ENCODE data around the gene STRA8.

DNA sequence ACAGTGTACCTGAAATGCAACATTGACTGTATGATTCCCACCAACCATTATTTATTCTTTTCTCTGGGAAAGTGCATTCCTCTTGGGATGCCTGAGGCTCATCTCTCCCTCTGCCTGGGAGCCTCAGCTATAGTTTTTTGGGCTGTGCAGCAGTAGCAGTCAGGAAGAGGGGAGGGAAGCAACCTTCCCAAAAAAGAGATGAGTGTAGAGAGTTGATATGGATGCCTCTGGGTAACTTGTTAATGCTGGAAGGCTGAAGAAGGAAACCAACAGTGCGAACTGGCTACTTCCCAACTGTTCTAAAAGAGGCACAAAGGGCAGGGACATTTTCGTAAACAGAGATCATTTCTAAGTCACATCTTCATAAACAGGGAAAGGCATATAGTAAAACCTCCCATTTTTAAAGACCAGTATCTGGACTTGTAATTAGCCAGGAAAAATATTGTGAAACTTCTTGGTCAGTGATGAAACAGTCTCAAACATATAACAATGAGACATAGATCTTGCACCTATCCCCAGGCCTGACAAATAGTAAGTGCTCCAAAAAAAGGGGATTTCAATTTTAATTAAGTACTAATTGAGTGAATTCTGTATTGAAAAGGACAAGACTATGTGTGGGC, 1.3 kb upstream of the CALD1 start:
- PRO-cap: no peak

- PRO-cap: no peak
Observed at GRCh38 chr7:134834566-134835157, 55.2 kb downstream of the CALD1 start.

DNA sequence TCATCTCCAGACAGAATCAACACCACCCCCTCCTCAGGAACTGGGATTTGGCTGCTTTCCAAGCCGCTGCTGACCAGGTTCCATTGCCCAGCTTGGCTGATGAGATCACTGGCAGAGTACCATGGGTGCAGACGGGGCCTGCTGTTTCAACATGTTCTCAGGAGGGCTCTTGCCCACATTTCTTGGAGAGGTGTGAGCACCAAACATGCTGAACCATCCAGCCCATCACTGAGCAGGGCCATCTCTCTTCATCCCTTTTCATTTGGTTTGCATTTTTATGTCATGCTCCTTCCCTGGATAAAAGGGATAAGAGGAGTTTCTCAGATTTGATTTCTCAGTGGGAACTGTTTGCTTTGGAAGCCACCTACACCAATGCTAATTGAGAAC, 95.7 kb upstream of the AGBL3 start:
- PRO-cap: no peak

GRCh38 chr7:134935566-134936109, 50.7 kb upstream of the AGBL3 start:
- PRO-cap: no peak

DNA sequence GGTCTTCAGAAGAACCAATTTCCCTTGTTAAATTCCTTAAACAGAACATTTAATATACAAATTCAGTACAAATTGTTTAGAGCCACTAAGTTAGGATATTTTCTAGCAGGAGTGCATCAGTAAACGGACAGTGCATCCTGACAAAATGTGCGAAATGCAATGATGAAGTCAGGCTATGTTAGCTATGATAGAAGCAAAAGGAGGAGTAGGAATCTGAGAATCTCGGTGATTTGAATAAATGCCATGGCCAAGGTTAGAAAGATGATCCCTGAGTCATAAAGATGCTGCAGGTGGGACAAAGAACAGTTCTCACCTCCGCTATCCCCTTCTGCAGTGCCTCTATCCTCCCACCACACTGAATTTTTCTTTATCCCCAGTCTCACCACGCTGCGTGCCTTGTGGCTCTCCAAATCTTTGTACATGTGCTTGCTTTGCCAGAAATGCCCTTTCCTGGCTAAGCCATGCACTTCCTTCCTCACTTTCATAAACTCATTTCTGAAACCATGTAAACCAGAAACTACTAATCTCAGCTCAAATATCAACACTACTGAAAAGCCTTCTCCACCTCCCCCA, 31.8 kb upstream of the AGBL3 start:
- PRO-cap: no peak

DNA sequence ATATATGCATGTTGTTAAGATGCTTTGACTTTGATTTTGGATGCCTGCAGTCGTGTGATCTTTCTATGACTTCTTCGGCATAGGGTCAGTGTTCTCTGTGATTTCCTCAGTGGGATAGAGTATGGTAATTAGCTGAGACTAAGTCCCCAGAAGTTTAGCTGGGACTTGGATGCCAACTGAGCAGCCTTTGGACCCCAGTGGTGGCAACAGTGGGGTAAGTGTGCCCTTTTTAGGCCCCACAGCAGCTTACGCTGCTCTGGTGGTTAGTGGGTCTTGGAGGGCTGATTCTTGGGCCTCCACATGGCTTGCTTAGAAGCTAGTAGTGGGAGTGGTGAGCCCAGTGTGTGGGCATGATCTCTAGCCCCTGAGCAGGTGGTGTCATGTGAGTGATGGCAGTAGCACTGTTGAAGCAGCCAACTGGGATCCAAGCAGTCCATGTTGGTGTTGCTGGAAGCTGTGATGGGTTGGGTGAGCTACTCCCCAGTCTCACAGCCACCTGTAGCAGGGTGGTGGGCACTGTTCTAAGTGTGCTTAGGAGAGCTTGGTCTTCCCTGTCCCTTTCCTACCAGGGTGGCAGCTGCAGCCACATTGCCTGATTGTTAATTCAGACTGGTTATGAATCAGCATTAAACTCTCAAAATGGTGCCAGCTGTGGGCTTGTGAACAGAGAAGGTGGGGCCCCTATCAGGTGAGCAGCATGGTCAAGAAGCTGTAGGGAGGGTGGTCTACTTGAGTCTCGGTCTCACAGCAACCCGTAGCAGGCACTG, 9.6 kb downstream of the TMEM140 start:
- PRO-cap: no peak

- PRO-cap: no peak
Observed at GRCh38 chr7:135165997-135167242, 4.1 kb downstream of the CYREN start.

DNA sequence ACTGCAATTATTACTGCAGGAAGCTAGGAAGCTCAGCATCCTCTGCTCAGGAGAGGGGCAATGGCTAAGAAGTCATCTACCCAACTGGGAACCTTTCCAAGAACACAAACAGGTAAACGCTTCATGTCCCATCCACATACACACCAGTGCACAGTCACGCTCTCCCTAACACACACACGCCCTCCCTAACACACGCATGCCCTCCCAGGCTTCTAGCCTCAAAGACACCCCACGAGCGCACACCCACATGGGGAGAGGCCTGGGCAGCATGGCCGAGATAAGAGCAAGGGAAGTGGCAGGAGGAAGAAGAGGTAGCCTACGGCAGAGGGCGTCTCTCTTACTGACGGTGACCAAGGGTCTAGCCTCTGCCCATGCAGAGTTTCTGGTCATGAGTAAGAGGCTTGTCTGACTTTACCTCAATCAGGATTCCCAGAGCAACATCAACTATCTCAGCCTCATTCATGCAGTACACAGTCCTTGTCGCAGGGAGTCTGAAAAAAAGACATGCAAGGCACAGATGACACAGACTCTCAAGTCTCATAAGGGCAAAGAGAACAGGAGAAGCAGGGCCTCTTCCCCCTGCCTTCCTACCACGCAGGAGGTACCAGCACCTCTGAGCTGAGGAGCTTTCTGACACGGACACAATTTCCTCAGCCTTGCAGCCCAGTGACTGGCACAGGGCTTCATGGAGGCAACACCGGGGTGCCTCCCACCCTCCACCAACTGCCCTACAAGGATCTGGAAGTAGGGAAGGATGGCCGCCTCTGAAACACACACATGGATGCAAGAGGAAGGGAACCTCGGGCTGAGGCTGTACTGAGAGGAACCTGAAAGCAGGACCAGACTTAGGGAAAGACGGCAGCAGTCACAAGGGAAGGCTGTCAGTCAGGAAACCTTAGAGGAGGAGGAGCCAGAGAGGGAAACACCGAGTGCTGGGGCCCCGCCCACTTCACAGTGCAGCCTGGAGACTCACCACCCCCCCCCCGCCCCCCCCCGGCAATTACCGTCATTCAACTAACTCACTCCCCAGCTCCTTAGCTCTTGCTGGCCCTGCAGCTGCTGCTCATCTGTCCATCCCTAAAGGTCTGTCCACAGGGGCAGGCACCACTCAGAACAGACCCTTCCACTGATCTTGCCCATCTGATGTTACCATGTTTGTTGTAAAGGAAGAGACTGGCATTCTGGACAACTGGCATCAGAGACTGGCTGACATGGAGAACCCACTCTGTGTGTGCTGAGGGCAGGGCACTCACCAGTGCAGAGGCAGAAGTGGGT, 2.8 kb downstream of the CYREN start:
- PRO-cap: no peak

DNA sequence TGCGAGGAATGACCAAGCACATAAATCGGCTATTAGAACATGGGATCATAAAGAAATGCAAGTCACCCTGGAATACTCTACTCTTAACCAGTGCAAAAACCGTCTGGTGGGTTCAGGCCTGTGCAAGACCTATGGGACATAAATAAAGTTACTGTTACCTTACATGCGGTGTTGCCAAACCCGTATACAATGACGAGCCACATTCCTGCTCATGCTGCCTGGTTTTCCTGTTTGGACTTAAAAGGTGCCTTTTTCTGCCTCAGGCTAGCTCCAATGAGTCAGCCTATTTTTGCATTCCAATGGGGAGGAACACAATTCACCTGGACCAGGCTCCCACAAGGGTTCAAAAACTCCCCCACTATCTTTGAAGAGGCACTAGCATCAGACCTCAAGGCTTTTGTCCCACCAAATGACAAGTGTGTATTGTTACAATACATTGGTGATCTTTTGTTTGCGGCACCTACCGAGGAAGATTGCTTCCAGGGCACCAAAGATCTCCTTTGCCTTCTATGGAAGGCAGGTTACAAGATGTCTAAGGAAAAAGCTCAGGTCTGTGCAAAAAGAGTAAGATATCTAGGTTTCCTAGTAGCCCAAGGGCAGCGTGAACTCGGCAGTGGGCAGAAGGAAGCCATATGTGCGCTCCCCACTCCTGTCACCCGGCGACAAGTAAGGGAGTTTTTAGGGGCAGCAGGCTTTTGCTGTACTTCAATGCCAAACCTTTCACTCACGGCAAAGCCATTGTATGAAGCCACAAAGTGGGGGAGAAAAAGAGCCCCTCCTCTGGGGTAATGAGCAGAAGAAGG, 7.0 kb upstream of the CYREN start:
- PRO-cap: no peak

GRCh38 chr7:135178935-135179907, 8.7 kb upstream of the CYREN start:
- PRO-cap: no peak

DNA sequence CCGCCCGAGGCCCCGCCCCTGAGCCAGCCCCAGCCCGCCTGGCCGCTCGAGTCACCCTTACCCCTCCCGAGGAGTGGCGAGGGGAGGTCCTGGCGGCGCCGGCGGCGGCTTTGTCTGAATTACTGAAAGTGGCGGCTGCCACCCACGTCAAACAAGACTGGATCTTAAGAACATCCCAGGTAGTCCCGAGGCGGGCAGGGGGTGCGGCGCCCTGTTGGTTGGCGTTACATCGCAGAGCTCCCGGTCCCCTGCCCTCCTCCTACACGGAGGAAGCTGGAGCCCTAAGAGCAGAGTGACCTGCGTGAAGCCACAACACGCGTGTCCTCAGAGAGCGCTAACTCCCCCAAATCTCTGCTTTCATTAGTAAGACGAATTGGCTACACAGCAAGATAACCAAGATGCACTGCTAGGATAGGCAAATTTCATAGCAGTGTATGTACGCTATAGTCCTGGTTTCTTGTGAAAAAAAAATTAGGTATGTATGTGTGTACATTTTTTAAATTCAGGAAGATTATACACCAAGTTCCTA, 408 bp upstream of the WDR91 start:
- PRO-cap: bidirectional peak, plus-strand start at position 56 of the sequence, minus-strand start outside the sequence

- PRO-cap: no peak
Observed at GRCh38 chr7:135233723-135233974, at the start of gene STRA8. Gene STRA8 (plus strand): TSS chr7:135233838.

- PRO-cap: no peak
Observed at GRCh38 chr7:135253868-135254547, 20.4 kb downstream of the STRA8 start.

- PRO-cap: no peak
Observed at GRCh38 chr7:135811583-135811947, 63.0 kb upstream of the FAM180A start.

- PRO-cap: no peak
Observed at GRCh38 chr7:135927686-135928634, 49.2 kb downstream of the MTPN start.

DNA sequence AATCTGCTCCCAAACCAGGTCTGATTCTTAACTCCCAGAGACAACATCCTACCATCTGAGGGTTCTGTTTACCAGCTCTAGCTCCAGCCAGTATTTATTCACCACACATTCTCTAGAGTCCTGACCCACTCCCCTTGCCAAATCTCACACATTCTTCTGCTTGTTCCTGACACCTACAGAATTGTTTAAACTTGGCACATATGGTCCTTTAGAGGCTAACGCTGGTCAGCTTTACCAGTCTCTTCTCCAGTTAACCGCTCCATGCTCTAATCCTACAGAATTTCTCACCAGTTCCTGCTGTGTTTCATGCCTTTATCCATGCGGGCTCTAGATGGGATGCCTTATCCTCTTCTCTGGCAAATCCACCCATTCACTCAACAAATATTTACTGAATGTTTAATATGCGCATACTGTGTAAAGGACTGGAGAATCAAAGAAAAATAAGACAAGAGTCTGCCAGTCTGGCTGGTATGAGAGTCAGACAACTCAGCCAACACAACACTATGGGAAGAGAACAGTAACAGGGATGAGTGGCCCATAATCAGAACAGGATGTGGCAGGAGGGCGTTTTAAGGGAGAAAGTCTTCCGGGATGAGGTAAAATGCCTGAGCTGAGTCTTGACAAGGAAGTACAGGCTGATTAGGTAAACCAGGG, 46.3 kb downstream of the MTPN start:
- PRO-cap: no peak

GRCh38 chr7:135937433-135938249, 39.5 kb downstream of the MTPN start:
- PRO-cap: no peak

DNA sequence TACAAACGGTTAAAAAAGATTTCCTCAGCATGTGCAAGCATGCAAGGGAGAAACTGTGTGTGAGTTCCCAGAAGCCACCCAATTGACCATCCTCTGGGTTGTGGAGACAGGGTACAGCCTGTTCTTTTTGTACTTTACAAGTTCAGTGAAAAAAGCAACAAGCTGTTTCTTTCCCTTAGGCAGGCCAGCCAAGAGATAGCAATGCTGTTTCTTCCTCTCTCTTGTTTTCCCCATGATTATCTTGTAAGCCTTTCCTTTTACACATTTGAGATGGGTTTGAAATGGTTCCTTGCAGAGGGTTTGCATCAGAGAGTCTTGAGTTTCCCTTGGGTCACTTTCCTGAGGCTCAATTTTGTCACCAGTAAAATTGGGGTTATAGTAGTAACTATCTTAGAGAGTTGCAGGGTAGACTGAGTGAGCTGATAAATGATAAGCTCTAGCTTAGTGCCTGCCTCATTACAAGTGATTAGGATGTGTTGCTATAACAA, 69.0 kb upstream of the MTPN start:
- PRO-cap: no peak

- PRO-cap: no peak
Observed at GRCh38 chr7:136420092-136420293, 442.8 kb upstream of the MTPN start.

DNA sequence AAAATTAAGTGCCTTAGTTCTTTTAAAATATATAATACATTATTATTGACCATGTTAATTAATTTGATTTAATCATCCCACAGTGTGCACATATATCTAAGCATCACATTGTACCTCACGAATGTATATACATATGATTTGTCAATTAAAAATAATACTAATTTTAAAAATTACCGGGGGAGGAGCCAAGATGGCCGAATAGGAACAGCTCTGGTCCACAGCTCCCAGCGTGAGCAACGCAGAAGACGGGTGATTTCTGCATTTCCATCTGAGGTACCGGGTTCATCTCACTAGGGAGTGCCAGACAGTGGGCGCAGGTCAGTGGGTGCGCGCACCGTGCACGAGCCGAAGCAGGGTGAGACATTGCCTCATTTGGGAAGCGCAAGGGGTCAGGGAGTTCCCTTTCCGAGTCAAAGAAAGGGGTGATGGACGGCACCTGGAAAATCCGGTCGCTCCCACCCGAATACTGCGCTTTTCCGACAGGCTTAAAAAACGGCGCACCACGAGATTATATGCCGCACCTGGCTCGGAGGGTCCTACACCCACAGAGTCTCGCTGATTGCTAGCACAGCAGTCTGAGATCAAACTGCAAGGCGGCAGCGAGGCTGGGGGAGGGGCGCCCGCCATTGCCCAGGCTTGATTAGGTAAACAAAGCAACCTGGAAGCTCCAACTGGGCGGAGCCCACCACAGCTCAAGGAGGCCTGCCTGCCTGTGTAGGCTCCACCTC, 161.9 kb downstream of the PTN start:
- PRO-cap: no peak